Mesenchymal stem cell of Wharton's jelly (primary cell): ENCODE measurements around a stretch of chr13.

DNA sequence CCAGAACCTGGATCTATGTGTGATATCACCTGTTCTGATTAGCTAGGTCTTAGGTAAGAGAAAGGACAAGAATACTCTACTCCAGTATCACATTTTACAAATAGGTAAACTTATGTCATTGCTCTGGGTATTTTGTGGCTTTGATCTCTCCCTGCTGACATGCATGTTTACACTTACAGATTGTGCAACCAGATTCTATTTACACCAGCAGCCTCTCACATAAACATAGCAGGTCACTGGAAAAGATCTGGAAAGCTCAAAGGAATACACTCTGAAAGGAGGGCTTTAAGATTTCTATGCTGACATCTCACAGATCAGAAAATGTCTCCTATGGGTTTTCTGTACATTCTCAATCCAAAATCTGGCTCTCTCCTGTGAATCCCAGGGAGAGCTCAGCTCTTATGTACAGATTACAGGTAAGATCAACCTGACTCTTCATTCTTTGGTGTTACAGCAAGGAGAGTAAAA lies 691.7 kb downstream of the TUBA3C start:
- CAGE, long polyA plus RNA: no peak

- CAGE, long polyA plus RNA: no peak
These were observed 27.6 kb downstream of the TUBA3C start for GRCh38 chr13:19153967-19154400.

- CAGE, long polyA plus RNA: no peak
These were observed 517 bp upstream of the ZMYM2 start for GRCh38 chr13:19957767-19958653.

GRCh38 chr13:20119949-20121144 lies 40.5 kb downstream of the GJA3 start:
- CAGE, long polyA plus RNA: no peak

GRCh38 chr13:20475642-20476281 lies 49.9 kb downstream of the CRYL1 start:
- CAGE, long polyA plus RNA: no peak

GRCh38 chr13:20728854-20729291 lies 25.4 kb downstream of the IL17D start:
- CAGE, long polyA plus RNA: no peak

DNA sequence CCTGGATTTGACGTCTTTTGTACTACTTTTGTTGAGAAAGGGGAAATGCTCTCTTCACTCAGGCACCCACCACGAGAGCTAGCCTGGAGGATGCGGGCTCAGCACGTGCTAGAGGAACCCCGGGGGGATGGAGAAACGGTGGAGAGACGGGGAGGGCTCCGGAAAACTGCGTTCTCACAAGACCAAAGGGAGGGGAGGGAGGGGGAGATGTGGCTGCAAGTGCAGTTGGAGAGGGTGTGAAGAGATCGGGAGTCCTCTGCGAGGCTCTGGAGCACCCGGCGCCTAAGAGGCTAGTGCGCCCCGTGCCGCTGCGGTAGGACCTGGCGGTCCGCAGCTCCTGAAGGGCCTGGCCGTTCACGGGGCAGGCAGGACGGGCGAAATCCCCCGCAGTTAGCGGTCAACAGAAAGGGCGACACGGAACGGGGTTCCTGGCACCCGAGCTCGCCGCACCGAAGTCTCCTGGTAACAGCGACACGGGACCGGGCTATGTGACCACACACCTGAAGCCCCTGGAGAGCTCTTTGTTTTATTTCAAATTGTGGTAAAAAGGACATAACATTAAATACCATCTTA lies 43.5 kb upstream of the XPO4 start:
- CAGE, long polyA plus RNA: no peak

DNA sequence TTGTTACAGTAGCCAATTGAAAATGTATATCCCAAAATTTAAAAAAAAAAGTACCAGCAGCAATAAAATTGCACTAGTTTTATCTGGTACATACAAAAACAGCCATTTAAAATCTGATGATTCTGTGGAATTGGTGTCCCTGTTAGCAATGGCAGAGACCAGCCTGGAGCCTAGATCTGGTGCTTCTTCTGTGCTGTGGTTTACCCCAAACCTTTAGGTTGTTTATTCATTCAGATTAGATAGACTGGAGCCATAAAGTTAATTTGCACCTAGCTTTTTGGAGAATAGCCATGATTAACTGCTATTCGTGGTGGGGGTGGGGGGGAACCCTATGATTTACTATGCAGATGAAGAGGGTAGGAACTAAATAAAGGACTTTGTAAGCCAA lies 8.5 kb downstream of the SAP18 start:
- CAGE, long polyA plus RNA: no peak

GRCh38 chr13:21177011-21177421 lies 558 bp downstream of the MRPL57 start:
- CAGE, long polyA plus RNA: no peak

- CAGE, long polyA plus RNA: no peak
These were observed 841 bp downstream of the ZDHHC20 start for GRCh38 chr13:21458240-21458683.

GRCh38 chr13:21673365-21674584 lies 2.9 kb downstream of the FGF9 start:
- CAGE, long polyA plus RNA: no peak

- CAGE, long polyA plus RNA: no peak
These were observed 5.7 kb downstream of the FGF9 start for GRCh38 chr13:21676369-21677248.

DNA sequence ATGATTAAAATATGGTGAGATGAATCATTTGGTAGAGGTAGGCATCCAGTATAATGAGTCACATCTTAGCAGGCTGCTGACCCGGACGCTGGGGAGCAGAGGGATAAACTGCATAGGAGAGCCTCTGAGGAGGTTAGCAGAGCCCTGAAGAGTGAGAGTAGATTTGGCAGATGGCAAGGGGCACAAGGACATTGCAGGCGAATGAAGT lies 293.8 kb downstream of the FGF9 start:
- CAGE, long polyA plus RNA: no peak

GRCh38 chr13:22784792-22785130 lies 396.0 kb upstream of the SGCG start:
- CAGE, long polyA plus RNA: no peak

DNA sequence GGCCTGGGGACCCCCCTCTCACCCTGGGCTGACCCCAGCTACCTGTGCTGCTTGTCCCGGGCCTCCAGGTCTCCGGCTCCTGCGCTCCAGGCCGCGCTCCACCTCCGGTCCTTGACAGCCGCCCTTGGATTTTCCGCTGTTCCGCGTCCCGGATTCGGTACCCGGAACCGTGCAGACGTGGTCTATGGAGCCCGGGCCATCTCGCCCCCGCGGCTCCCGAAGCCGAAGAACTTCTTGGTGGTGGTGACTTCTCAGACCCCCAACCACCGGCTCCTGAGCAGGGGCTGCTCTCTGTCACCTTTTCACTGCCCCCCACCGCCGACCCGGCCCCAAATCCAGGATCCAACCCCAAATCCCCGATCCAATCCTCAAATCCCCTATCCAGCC lies 56.5 kb upstream of the MIPEP start:
- CAGE, long polyA plus RNA: no peak

- CAGE, long polyA plus RNA: no peak
These were observed 84.5 kb upstream of the SPATA13 start for GRCh38 chr13:24075895-24076576.

DNA sequence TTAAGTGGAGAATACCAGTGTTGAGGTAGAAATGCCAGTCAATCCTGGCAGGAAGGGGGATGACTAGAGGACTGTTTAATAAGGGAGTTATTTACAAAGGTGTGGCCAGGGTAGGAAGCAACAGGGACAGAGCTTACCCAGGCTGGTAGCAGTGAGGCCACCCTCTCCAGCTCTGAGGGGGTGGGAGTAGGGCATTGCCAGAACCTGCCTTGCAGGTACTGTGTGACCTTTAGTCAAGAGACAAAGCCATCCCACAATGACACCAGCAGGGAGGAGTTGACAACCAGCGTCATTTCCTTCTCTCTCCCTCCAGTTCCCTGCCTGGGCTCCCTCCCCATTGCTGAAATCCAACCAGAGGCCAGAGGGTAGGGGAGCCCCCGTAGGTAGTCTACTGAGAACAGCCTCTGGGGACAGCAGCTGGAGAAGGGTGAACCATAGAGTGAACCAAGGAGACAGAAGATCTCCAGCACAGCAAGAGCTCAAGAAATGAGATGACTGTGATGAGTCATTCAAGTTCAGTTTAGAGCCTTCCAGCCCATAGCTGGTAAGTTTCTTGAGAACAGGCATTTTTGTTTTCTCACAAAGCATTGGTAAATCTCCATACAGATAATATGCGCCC lies 33.3 kb upstream of the SPATA13 start:
- CAGE, long polyA plus RNA: no peak

DNA sequence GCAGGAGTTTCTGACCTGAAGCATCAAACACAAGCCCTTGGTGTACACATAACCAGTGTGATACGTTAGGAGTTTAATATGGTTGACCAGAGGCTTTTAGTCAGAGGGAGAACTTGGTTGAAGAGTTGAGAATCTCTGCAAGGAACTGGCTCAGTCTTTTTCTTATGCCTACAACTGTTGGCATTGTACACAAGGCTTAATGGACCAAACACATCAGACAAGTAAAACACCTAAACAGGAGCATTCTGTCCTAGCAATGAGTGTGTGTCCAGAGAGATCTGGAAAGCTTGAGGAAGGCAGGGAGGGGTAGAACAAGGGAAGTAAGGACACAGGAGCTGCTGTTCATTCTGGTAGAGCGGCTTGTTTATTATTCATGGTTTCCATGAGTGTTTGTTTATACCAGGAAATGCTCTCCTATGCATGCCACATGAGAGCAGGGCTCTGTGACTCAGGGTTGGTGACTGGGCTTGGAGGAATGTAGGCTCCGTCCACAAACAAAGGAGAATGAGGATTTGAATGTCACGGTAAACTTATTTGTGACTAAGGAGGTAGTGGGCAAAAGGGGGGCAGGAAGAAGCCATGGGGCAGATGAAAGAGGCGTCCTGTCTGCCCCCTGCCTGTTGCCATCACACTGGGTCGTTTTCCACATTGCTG lies 11.9 kb upstream of the SPATA13 start:
- CAGE, long polyA plus RNA: no peak

- CAGE, long polyA plus RNA: no peak
These were observed 69.5 kb downstream of the SPATA13 start for GRCh38 chr13:24230080-24230426.

GRCh38 chr13:24279753-24280365 lies 29.5 kb upstream of the C1QTNF9 start:
- CAGE, long polyA plus RNA: no peak